LHCN-M2 (cell line): ENCODE measurements around a stretch of chr10.

DNA sequence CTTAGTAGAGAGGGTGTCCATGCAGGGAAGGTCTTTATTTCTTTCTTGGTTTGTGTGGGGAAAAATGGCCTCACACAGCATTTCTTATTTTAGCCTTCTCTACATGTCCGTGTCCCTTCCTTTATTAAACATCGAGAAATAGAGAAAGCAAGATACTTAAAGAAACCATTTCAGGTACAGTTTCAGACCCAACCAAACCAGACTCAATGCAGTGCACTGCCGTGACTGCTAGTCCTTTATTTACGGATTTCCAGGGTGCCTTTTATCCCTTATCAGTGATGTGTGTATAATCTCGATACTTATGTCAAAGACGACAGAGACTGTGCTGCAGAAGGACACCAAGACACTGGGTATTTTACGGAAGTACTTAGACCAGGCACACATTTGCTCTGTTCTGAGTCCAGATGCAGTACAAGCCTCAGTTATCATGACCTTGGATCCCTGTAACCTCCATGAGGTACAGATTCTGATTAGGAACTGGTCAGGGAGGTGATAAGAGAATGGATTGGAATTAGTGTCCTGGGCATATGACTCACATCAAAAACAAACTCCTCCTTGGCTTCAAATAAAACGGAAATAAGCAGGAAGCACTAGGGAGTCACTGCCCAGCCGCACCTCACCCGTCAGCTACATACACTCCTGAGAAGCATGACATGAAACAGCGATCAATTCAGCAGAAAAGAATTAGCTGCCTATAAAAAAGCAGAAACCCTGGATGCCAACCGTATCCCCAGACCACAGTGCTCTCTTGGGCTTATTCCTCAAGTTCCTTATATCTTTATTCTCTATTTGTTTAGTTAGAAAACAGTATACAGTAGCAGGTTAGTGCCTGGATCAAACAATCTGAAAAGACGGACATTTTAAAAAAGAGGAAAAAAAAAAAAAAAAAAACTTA is 146.5 kb downstream of the SFMBT2 start:
- RAMPAGE, long total RNA: no peak

- RAMPAGE, long total RNA: no peak
Observed at GRCh38 chr10:7417847-7418189, 7.0 kb upstream of the SFMBT2 start.

GRCh38 chr10:7817921-7818183 is 453 bp upstream of the TAF3 start:
- RAMPAGE, long total RNA: no peak

DNA sequence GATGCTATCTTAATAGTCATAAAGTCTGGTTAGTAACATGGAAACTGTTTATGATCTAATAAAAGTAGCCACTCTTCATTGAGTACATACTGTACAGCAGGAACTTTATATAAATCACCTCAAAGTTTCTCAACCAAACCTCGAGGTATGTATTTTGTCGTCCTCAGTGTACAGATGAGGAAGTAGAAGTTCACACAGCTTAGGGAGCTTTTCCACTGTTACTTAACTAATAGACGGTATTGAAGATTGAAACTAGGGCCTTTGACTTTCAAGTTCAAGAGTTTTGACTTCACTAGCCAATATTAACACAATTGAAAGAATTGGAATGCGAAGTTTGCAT is 897.2 kb downstream of the GATA3 start:
- RAMPAGE, long total RNA: no peak

GRCh38 chr10:11035152-11035814 is 17.6 kb downstream of the CELF2 start:
- RAMPAGE, long total RNA: no peak

GRCh38 chr10:11045696-11046488 is 28.2 kb downstream of the CELF2 start:
- RAMPAGE, long total RNA: no peak

GRCh38 chr10:11070235-11070910 is 52.7 kb downstream of the CELF2 start:
- RAMPAGE, long total RNA: no peak

DNA sequence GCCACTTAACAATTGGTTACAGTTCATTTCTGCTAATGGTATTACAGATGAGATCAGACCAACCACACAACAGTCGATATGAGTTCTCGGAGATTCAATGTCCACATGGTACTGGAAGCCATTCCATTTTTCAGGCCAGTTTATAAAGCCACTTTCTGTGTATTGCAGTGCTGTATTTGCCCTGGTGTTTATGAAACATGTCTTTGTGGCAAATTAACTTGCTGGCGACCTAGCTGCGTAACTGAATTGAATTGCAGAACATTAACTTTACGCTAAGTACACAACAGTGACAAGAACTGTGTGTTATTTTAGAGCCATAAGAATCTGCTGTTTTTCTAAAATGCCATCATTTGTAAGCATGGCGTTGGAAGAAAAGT is 76.3 kb downstream of the CELF2 start:
- RAMPAGE, long total RNA: no peak

- RAMPAGE, long total RNA: no peak
Observed at GRCh38 chr10:11154214-11154586, 136.5 kb downstream of the CELF2 start.

- RAMPAGE, long total RNA: no peak
Observed at GRCh38 chr10:11174746-11175456, 157.2 kb downstream of the CELF2 start.

DNA sequence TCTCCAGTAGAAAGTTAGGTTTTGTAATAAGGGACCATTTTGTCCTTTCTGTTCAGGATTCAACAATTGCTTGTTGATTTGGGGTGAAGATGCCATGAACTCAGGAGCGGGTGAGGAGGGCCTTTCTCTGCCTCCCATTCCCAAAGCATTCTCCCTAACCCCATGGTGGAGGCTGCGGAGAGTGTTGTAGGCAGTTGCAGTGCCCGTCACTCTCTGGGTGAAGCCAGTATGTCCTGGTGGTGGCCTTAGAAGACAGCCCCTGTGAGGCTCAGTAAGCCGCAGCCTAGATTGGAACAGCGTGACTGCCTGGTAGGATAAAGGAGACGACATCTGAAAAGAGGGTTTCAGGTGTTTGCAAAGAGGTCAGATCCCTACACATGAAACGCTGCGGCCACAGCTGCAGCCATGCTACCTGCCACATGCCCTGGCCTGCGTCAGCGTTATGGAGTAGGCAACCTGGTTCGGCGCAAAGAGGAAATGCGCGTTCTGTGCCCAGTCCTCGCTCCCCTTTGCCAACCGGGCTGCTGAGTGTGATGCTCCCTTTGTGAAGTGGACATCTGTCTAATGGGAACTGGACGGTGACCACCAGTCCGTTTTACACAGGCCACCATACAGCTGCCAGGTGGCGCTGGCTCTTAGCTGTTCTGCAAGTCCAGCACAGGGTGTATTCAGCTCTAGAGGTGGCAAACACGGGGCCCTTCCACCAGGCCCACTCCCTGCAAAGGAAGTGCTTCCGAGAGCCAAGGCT is 160.2 kb downstream of the CELF2 start:
- RAMPAGE, long total RNA: no peak

DNA sequence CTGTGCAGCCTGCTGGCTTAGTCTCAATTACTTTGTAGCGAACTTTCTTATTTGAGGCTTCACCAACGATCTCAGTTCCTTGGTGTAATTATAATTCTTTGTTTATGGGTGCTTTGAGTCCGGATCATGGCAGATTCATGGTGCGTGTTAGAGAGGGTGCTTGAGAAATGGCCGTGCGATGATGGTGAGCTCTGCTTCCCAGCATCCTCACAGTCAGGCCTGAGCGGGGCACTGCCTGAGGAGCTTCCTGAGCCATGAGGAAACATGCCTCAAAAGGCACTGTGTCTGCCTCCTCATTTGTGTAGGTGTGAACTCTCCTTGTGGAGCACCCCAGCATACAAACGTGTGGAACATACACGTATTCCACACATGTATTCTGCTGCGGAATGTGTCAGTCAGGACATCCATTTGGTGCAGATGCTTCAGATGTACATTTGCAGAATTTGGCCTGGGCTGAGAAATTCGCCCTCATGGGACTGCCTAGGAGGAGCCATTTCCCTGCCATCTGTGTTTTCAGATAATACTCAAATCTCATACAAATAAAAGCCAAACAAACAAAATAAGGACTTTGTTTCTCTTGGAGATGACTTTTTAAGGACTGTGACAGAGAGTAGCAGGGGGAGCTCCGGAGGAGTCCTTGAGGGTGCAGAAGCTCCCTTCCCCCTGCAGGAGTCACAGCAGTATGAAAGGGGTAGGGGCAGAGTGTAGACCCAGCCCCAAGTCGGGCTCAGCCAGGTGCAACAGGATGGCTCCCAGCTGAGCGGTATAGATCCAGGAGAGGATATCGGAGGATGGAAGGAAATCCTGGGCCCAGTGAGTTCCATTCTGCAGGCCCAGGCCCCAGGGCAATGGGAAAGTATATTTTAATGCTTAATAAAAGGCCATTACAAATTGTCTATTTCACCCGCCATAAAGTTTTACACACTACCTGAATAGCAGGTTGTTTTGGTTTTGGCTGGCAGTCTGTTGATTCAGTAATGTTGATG is 205.6 kb downstream of the CELF2 start:
- RAMPAGE, long total RNA: no peak

DNA sequence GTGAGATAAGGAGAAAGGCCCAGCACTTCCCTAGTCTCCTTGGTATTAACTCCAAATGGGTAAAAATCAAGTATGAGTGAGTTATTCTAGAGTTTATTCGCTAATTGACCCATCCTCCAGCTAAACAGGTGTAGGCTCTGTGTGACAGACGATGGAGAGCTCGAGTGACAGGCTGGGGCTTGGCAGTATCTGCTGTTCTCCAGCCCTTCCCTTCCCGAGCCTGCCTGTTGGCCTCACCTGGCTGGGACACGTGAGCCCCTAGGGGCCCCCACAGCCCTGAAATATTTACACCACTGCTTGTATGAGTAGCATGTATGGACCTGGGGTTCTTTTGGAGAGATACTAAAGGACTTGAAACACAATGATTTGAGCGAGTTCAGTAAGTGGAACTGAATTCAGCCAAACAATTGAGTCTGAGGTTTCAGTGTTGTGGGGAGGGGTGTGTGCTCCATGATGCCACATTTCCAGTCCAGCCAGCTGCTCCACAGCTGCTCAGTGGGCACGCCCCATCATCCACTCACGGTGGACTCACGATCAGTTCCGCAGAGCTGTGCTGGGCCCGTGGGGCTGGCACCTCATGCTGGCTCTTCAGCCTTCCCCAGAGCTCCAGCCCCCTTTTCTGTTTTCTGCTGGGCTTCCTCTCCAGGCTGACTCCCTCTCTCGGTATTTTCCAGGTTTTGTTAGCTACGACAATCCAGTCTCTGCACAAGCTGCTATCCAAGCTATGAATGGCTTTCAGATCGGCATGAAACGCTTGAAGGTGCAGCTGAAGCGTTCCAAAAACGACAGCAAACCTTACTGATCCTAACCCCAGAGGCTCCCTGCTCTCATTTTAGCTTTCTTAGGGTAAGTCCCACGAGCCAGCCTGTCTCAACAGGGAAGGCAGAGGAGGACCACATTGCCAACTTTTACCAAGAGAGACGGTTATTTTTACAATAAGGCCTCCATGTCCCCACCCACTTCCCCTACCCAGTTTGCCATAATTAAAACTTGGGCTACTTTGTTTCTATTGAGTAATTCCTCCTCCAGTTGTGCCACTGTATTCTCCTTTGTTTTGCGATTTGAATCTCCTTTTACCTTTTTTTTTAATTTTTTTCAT is 282.8 kb downstream of the USP6NL start:
- RAMPAGE, long total RNA: no peak

DNA sequence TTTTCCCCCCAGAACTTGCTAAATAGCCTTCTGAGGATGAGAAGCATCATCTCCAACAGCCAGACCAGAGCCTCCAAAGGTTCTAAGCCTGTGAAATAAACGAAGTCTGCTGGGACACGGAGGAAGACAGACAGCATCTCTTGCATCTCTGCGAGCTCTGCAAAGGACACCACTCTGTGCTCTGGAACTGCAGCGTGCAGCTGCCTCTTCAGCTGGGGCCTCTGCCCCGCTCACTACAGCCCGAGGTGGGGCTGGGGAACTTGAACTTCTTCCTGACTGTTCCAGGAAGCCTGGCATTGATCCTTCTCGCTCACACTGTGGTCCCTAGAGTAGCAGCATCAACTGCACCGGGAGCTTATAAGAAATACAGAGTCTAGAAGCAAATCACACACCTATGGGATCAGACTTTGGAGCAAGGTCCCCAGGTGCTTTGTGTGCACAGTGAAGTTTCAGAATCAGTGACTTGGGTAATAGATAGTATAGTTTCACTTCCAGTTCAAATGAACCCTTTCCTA is 163.2 kb downstream of the USP6NL start:
- RAMPAGE, long total RNA: no peak

- RAMPAGE, long total RNA: no peak
Observed at GRCh38 chr10:11610527-11610745, 1.0 kb downstream of the USP6NL start.

DNA sequence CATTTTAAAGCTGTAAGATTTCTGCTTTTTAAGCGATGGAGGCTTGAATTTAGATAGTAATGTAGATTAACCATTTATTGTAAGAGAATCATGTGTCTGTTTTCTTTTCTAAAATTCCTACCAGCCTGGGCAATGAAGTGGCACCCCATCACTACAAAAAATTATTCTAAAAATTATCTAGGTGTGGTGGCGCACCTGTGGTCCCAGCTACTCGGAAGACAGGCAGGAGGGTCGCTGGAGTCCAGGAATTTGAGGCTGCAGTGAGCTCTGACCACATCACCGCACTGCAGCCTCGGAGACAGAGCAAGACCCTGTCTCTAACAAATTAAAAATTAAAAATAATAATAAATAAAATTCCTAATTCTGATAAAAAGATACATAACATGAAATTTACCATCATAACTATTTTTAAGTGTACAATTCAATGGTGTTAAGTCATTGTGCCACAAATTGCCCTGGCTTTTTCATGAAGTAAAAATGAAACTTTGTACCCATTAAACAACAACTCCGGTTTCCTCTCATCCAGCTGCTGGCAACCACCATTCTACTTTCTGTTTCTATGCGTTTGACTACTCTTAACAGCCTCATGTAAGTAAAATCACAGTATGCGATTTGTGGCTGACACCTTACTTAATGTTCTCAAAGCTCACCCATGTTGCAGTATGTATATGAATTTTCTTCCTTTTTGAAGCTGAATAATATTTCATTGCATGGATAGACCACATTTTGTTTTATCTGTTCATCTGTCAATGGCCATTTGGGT is 20.6 kb upstream of the USP6NL start:
- RAMPAGE, long total RNA: no peak

- RAMPAGE, long total RNA: no peak
Observed at GRCh38 chr10:11684630-11685712, 57.2 kb upstream of the ECHDC3 start.

DNA sequence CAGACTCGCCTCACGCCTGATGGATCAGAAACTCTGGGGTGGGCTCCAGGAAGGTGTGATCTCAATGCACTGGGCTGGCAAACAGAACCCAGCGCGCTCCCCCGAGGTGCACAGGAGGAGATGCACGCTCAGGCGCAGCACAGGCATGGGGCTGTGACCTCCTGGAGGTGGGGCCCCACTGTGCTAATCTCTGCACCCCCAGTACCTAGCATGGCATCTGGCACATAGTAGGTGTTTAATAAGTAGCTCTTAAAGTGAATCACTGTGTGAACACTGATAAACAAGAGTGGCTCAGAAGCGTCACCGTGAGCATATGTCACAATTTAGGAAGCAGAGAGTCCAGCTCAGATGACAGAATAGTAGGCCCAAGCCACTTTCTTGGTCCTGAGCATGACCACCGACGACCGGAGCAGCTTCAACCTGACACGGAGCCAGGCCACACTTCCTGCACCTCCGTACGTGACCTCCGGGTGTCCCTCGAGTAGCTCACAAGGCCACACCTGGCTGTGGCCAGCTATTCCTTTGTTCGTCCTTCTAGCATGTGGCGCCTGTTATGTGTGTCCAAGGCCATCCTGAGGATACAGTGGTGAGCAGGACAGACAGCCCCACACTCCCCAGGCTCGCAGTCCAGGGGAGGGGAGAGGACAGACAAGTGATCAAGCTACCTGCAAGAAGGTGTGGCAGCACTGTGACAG is 58.1 kb downstream of the PROSER2 start:
- RAMPAGE, long total RNA: no peak

GRCh38 chr10:12041574-12042063 is 990 bp downstream of the UPF2 start:
- RAMPAGE, long total RNA: no peak

DNA sequence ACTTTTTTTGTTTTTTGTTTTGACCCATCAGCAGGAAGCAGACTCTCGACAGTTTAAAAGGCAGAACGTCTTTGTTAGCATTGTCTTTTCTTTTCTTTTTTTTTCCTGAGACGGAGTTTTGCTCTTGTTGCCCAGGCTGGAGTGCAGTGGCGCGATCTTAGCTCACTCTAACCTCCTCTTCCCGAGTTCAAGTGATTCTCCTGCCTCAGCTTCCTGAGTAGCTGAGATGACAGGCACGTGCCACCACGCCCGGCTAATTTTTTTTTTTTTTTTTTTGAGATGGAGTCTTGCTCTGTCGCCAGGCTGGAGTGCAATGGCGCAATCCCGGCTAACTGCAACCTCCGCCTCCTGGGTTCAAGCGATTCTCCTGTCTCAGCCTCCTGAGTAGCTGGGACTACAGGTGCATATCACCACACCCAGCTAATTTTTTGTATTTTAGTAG is 27.8 kb downstream of the SEC61A2 start:
- RAMPAGE, long total RNA: no peak